Placental epithelial cell (primary cell): ENCODE measurements around a stretch of chr1.

DNA sequence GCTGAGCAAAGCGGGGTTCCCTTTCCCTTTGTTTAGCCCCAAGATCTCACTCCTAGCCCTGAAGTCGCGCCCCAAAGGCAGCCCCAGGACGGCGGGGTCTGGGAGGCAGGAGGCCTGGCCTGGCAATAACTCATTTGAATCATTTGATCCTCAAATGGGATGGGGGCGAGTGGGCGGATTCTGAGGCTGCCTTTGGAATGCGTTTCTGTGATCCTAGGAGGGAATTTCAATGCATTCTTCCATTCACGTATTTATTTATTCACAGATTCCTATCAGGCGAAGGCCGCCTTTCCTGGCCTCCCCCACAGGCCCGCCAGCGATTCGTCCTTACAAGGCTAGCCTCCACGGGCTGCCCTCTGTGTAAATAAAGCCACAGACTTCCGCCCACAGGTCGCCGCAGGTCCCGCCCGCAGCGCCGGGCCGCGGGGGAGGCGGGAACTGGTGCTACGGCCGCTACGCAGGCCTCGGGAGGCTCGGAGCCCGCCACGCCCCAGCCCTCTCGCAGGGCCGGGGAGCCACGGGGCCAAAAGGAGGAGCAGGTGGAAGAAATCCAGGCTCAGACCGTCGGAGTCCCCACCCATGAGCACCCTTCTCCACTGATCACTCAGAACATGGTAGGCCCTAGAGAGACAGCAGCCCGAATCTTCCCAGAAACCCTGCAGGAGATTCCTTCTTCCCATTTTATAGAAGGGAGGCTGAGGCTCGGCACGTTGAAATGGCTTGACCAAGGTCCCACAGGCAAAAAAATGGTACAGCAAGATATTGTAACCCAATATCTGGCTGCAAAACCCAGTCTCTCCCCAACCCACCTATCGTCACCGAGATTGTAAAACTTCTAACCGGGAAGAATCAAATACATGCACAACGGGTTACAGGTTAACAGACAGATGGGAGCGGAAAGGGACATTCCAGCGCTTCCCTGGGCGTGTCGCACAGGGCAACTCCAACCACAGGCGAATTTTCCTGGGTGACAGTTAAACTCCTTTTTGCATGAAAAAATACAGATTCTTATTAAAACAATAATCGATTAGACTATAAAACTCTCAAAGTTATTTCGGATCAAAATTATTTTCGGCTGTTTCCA is 31.5 kb upstream of the JUN start:
- CAGE, long polyA plus RNA: no peak

DNA sequence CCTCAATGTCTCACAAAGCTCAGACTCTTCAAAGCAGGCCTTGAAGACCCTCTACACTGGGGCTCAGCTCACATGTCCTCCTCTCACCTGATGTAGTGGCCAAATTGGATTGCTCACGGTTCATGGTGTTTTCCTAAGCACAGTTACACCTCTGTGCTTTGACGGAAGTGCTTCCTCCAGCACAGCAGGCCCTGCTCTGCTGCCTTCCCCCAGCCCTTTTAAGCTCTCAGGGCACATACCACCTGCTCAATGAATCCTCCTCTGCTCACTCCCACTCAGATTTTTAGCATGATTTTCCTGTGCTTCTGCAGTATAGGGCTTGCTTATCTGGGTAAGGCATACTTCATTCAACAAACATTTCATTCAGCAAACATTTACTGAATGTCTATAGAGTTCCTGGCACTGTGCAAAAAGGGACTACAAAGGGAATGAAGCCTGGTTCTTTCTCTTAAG is 74.4 kb upstream of the JUN start:
- CAGE, long polyA plus RNA: no peak

- CAGE, long polyA plus RNA: no peak
Observed at GRCh38 chr1:58955008-58955354, 171.1 kb upstream of the JUN start.

- CAGE, long polyA plus RNA: no peak
Observed at GRCh38 chr1:59020091-59020867, 236.4 kb upstream of the JUN start.

GRCh38 chr1:59062731-59063113 is 234.2 kb upstream of the FGGY start:
- CAGE, long polyA plus RNA: no peak

DNA sequence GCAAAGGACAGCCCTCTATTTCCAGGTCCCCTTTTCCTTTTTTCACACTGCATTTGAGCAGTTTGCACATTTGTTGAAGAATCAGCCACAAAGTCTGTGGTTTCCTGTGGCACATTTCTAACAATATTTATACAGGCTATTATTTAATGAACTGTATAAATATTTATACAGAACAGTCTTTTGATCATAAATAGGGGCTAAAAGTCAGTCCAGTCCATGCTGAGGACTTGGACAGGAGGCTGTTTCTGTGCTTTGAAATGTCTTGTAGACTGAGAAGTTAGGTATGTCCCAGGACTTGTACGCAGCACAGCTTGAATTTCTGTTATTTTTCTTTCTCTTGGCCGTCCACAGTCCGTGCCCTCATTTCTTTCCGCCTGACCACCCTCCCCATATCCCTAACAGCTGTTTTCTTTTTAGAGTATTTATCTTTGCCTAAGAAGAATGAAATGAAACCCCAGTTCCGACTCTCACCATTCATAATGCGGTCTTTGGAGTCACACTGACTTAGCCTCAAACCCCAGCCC is 19.7 kb downstream of the FGGY start:
- CAGE, long polyA plus RNA: no peak

GRCh38 chr1:59367527-59368255 is 70.8 kb downstream of the FGGY start:
- CAGE, long polyA plus RNA: no peak

GRCh38 chr1:59390398-59390731 is 93.5 kb downstream of the FGGY start:
- CAGE, long polyA plus RNA: no peak

DNA sequence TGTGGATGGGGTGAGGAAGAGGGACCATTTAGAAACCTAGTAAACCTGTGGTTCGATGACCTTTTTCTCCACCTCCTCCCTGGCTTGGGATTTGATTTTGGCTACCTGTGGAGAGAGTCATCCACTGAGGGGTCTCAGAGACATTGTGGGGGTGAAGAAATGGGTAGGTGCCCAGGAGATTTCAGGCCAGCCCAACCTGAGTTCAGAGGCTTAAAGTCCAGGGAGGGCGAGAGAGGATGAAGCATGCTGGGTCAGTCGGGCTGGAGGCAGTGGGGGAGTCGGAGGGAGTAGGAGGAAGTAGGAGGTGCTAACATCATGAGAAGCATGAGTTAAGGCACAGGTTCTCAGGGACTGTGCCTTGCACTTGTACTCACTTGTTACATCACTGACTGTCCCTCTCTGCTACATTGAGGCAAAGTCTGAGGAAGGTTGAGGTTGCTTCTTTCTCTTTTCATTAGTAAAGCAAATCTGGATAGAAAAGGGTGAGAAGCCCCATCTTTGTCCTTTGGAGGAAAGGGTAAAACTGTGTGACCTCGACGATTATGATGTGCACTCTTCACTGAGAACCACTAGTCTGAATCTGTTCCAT is 94.3 kb downstream of the FGGY start:
- CAGE, long polyA plus RNA: no peak

DNA sequence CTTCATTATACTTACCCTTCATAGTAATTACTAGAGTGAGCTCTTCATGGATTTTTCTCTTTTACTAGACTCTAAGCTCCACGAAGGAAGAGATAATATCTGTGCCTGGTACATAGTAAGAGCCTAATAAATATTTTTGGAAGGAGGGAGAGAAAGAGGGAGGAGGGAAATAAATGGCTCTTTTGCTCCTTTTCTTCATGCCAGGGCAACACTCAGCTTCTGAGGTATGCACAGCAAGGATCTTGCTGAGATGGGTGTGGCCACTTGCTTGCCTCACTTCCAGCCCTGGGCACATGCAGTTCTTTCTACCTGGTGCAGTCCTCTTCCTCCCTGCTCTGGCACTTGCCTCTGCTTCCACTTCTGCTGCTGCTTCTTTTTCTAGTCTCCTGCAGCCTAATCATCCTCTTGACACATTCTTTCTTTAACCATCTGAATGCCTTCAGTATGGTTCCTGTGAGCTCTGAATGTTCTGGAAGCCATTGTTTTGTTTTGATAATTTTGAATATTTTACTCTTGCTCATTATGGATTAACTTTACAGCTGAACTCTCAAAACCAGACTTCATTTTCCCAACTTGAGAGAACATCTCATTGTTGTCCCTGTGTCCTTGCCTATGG is 148.2 kb downstream of the FGGY start:
- CAGE, long polyA plus RNA: no peak

- CAGE, long polyA plus RNA: no peak
Observed at GRCh38 chr1:59730893-59731220, 83.9 kb upstream of the HOOK1 start.

- CAGE, long polyA plus RNA: no peak
Observed at GRCh38 chr1:59759070-59760009, 55.4 kb upstream of the HOOK1 start.

- CAGE, long polyA plus RNA: no peak
Observed at GRCh38 chr1:59862516-59863509, 48.1 kb downstream of the HOOK1 start.

- CAGE, long polyA plus RNA: no peak
Observed at GRCh38 chr1:59892797-59893381, 33.7 kb downstream of the CYP2J2 start.

DNA sequence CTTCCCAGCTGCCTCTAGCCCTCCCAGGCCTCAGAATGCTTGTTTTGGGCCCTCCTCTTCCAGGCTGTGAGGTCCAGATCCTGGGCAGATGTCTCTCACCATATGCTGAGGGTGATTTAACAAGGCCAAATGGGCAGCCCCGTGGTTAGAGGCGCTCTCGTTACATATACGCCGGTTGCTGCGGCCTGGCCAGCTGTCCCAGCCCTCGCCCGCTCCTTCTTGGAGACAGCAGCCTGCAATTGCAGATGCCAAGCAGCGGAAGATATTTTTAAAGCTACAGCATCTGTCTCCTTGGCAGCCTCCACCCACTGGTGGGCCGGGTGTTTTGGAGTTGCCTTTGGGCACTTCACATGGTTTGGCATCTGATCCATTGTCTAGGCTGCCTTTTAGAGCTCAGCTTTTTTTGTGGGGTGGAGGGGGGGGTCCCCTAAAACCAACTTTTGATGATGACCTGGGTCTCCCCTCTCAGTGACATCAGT is 178.7 kb upstream of the NFIA start:
- CAGE, long polyA plus RNA: no peak

DNA sequence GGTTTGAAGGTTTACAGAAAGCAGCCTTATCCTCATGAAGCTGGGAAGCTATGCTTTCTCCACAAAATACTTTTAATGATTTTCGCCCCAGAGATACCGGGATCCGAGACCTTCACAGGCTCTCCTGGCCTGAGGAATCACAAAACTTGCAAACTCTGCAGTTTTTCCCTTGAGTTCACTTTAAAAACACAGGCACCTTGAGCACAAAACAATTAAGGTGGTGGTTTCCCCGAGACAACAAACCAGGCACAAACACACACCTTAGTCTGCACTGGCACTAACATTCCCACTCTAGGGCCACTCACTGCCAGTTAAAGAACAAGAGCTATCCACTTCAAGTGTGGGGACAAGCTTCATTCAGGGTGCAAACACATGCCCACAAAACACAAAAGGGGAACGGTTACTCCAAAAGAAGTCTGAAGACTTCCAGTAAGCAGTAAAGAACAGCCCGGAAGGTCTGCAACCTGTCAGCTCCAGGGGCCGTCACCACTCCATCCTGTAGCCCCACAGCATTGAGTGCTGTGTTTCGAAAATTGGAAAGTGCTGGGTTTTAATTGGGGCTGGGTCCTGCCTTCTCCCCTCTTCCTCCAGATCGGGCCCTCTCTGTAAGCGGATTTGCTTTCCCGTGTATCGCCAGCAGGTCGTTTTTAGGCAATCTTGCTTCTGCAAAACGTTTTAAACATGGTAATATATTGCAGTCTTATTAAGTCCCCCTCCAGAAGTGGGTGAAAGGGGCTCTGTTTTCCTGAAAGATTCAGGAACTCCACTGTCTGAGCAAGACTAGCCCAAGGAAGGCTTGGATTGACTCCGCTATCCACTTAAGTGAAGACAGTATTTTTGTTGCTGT is 29.5 kb upstream of the NFIA start:
- CAGE, long polyA plus RNA: no peak

- CAGE, long polyA plus RNA: no peak
Observed at GRCh38 chr1:61053485-61054631, 28.5 kb upstream of the NFIA start.

DNA sequence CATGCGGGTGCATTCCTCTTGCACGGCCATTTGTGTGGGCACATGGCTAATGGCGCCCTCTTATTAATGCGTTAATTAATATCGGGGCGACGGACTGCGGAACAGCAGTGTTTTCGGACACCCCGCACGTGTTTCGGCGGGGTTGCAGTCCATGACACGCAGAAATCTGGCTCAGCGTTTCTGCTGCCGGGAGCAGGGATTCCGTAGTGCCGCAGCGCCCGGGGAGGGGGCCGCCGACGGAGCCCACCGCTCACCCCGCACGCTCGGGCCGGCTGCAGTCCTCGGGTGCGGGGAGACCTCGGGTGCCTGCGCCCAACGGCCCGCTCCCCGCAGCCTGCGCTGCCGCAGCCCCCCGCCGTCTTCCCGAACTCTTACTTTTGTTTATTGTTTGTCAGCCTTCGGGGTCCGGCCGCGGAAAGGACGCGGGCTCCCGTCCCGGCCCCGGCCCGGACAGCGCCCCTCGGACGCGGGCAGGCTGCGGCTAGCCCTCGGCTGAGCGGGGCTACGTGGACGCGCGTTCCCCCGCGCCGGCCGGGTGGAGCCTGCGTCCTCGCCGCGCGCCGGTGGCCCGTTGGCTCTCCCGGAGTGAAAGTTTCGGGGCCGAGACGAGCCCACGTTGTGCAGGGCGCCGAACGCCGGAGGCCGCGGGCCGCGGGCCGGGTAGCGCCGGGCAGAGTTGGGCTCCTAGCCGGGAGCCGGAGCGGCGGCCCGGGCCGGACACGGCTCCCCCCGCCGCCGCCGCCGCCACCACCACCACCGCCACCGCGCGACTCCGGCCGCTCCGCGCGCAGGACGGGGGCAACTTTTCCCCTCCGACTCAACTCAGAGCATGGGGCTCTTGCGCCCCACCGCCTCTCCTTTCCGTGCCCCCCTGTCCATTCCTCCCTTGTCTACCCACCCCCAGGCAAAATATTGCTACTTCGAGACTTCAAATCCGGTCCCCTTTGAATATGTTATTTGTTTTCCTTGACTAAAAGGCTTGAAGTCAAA is 963 bp downstream of the NFIA start:
- CAGE, long polyA plus RNA: no peak

DNA sequence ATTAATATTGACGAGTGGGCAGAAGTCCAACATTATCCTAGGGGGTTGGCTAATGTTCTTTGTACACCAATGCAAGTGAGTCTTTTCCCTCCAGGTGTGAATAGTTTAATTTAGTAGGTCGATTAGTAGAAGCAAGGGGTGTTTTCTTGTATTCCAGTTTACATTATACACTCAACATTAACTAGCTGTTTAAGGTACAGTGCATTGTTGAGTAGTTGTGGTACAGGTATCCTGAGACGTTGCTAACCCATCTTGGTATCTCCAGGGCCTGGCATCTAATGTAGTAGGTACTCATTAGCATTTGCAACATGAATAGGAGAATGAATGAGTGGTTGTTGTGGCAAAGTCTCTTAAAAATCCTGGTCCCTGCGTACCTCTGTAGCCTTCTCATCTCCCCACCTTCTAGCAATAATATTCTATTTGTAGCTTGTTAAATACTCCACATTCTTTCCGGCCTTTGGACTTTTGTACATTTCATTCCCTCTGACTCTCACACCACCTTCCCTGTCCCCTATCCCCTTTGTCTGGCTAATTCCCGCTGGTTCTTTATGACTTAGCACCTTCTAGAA is 65.6 kb downstream of the NFIA start:
- CAGE, long polyA plus RNA: no peak

DNA sequence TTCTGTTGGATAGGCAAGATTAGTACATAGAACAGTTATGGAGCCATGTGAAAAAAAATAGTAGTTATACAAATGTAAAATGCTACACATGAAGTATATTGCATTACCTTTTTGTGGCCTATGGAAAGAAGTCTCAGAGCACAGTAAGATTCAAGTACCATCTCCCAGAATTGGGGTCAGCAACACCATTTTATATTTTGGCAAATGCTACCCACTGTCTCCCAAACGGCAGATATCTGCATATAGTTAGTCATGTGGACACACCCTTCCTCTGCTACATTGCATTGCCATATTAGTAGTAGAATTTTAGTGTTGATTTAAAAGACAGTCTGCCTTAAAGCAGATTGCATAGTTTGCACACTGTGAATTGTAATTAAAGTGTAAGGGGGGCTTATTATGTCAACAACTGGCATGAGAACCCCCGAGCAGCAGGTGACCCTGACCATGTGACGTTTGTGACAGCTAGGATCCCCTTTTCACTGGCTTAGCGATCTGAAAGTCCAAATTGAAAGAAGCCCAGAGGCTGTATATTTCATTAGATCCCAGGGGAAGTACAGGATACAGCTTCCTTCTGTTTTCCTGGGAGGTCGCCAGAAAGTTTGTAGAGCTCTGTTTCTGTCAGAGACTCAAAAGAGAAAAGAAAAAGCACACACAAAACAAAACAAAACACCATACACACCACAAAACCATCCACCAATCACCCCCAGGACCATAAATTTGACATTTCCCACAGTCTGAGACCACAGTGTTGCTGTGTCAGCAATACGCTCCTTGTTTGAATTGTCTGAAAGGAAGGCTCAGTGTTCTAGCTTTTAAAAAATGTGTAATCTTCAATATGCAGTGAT is 172.4 kb downstream of the NFIA start:
- CAGE, long polyA plus RNA: no peak